Fallopian tube (tissue), 1 donor: ENCODE measurements around a stretch of chr12.

DNA sequence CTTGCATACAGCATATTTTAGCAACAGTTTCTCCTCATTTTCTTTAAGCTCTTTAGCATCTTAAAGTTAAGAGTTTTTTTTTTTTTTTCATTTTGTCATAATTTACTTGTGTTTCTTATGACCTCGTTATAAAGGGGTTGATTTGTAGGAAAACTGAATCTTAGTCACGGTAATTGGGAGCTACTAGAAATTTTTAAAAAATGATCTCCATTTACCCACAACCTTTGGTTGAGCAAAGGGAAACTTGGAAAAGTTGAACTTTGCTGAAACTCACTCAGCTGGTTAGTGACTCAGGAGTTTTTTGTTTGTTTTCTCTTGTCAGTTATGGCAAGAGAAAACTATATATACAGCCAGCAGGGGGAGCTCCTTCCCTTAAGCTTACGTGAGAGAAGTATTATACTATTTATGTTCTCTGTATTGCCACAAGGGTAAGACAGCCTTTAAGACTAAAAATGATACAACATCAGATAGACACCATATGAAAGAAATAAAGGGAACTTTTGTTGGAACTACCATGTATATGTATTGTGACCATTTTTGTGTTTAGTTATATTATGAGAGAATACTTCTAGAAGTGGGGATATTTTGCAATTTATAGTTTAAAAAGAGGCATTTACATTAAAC is 28.3 kb upstream of the TBC1D30 start:
- PRO-cap: no peak

DNA sequence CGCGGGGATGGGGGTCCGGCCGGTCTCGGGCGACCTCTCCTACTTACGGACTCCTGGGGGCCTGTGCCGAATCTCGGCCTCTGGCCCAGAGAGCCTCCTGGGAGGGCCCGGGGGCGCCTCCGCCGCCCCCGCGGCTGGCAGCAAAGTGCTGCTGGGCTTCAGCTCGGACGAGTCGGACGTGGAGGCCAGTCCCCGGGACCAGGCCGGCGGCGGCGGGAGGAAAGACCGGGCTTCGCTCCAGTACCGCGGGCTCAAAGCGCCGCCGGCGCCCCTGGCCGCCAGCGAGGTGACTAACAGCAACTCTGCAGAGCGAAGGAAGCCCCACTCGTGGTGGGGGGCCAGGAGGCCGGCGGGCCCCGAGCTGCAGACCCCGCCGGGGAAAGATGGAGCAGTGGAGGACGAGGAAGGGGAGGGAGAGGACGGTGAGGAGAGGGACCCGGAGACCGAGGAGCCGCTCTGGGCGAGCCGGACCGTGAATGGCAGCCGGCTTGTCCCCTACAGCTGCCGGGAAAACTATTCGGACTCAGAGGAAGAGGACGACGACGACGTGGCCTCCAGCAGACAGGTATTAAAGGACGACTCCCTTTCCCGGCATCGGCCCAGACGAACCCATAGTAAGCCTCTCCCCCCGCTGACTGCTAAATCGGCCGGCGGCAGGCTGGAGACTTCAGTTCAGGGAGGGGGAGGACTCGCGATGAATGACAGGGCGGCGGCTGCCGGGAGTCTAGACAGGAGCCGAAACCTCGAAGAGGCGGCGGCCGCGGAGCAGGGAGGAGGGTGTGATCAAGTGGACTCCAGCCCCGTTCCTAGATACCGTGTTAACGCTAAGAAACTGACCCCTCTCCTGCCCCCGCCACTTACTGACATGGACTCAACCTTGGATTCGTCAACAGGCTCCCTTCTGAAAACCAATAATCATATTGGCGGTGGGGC is 737 bp downstream of the LEMD3 start:
- PRO-cap: unidirectional peak, minus-strand start at position 288 of the sequence; bidirectional peak, plus-strand start at position 670 of the sequence, minus-strand start at position 640 of the sequence; bidirectional peak, plus-strand start at position 856 of the sequence, minus-strand start at position 781 of the sequence

GRCh38 chr12:65170787-65171232 is 1.4 kb downstream of the LEMD3 start:
- PRO-cap: no peak

DNA sequence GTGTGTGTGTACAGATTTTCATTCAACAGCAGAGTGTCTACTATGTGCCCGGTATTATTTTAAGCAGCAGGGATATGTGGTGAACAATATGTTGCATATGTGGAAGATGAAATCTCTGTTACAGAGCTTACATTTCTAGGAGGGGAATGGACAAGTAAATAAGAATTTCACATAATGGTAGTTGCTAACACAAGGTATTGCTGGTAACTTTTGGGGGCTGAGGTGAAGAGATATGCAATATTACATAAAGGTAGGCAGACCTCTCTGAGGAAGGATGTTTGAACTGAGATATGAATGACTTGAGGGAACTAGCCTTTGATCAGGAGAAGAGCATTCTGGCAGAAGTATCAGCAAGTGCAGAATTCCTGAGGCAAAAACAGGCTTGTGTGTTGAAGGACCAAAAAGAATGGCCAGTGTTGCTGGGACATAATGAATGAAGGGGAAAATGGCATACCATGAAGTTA is 5.3 kb downstream of the LEMD3 start:
- PRO-cap: no peak

- PRO-cap: no peak
Measured at GRCh38 chr12:65189459-65189833, 20.1 kb downstream of the LEMD3 start.

DNA sequence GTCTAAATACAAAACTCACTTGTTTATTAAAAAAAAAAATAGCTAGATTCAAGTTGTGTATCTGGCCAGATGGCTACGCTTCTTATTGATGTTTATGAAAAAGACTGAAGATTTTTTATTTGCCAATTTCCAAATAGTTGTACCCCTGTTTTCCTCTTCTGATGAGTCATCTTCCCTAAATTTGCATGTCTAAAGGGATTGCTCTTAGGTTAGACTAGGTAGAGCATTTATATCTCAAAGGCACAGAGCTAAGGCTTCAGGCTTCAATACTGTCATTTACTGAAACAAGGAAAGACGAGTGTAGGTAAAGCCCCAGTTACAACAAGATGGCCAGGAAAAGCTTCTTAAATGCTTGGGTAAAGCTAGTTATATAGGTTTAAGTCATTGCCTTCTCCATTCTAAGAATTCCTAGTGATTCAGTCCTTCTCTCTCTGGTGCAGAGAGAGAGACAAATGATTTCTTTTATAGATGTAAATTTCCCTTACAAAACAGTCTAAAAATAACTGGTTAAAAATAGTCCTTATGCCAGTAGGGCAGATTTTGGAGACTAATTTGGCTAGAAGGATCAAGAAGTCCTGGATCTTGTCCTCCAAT is 26.1 kb downstream of the LEMD3 start:
- PRO-cap: no peak

DNA sequence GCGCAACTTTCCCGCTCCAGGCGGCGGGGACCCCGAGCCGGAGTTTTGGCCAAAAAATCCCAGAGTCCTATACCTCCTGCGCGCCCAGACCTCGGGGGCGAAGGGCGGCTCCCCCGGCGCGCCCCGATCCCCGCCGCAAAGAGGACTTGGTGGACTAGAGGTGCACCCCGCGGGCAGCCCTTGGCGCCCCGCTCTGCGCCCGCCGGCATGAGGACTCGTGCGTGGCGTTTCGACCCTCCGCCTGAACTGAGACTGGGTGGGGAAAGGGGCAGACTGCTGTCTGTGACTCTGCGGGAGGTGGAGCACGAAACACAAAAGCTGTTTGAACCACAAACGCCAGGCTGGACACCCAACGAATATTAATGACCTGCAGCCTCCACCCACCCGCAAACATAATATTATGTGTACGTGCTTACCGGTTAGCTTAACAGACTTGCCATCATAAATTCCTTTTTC is 94.9 kb upstream of the HMGA2 start:
- PRO-cap: no peak

GRCh38 chr12:65741982-65743094 is 81.9 kb upstream of the HMGA2 start:
- PRO-cap: unidirectional peak, plus-strand start at chr12:65742224; unidirectional peak, minus-strand start at chr12:65742292

GRCh38 chr12:65895430-65896766 is 71.6 kb downstream of the HMGA2 start:
- PRO-cap: no peak

DNA sequence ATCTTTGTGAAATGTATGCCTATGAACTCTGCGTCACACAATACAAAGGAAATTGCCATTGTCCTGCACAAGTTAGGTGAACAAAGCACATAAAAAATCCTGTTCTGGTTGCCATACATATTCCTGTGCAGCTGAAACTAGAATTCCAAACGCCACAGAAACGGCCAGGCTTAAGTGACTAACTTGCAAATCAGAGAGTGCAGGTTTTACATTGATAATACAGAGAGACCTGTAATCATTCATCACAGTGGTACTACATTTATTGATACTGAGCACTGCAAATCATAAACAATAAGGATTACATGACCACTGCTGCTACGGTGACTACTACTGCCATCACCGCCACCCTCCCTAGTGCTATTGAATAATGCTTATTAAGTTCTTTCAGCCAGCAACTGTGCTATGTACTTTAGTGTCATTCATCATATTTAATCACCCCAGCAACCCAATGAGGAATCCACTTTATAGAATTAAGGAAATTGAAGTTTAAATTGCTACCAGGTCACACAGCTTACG is 112.1 kb downstream of the HMGA2 start:
- PRO-cap: no peak

- PRO-cap: no peak
Measured at GRCh38 chr12:66190417-66191213, 1.6 kb downstream of the IRAK3 start.

DNA sequence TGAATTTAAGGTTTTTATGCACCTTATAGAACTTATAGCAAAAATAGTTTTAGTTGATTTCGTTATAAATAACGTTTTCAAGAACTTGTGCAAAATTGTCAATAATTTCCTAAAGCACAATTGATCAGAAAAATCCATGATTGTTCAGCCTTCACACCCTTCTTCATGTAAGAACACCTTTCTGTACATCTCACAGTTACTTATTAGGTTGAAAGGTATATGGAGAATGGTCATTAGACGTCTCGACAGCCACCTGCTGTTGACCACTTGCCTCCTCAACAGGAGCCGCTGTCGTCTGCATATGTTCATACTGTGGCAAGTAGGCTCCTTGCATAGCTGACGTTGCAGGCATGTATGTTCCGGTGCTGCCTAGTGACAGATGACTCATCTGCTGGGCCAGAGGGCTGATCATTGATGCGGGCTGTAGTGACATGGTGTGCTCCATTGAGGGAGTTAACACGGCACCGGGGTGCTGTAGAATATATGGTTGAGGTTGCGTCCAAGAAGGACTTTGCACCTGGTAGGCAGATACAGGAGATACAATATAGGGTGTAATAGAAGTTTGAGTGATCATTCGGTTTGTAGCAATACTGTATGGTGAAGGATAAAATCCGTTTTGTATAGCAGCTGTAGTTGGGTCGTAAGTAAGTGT is 45.0 kb downstream of the IRAK3 start:
- PRO-cap: no peak

DNA sequence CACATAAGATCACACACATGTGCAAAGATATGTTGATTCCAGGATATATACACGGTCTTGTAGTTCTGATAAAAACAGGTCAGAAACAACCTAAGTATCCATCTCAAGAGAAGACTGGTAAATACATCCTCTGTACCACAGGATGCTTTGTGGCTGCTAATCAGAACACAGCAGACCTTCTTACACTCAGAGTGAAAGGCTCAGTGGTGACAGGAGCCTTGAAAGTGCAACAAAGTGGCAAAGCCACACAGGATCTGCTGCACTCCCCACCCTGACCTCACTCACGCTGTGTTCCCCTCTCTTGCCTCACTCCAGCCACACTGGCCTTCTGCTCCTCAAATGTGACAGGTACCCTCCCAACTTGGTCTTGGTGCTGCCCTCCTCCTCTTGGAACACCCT is 98.1 kb upstream of the GRIP1 start:
- PRO-cap: no peak

GRCh38 chr12:67031950-67032590 is 237.1 kb upstream of the CAND1 start:
- PRO-cap: no peak

DNA sequence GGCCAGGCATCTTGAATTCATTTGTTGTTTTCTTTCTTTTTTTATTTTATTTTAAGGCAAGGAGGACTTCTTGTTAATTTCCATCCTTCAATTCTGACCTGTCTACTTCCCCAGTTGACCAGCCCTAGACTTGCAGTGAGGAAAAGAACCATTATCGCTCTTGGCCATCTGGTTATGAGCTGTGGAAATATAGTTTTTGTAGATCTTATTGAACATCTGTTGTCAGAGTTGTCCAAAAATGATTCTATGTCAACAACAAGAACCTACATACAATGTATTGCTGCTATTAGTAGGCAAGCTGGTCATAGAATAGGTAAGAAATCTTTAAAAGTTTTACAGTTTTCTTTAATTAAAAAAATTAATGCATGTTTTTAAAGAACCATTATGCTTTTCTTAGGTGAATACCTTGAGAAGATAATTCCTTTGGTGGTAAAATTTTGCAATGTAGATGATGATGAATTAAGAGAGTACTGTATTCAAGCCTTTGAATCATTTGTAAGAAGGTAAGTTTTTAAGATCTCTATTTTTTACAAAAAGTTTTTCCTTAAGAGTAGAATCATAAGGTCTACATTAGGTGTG is 28.3 kb downstream of the CAND1 start:
- PRO-cap: no peak

GRCh38 chr12:67394458-67394976 is 125.4 kb downstream of the CAND1 start:
- PRO-cap: no peak

DNA sequence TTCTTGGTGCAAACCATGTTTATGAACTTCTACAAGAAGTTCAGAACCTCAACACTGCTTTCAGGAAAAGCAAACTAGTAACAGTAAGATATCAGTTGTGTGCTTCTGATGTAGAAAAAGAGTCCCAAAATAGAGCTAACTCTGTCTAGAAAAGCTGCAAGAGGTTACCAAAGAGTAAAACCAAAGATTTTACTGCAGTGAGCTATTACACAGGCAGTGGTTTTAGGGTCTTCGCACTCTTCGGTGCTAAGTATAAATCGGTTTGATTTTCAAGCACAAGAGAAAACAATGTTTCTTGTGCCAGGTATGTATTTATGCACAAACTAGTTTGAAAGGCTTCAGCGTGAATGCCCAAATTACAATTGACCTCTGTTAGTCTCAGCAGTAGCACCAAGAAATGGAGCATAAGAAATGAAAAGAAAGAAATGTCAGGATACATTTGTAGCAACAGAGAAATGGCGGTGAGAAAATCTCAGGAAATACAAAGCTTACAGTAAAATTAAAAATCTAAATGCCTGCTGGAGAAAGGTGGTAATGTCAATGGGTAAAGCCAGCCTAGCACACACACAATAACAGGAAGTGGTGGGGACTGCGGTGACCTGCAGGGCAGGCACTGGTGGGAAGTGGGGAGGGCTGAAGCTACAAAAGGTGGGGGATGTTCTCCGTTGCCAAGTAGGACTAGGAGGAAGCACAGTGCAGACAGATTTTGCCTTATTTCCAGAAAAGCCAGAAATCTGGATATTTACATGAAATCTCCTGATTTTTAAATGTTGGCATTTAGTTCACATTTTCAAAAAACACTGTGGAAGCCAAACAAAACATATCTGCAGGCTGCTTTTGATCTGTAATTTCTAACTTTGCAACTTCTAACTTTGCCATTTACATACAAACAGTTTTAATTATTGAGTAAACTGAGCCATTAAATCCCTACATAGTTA is 17.9 kb upstream of the DYRK2 start:
- PRO-cap: unidirectional peak, plus-strand start at position 671 of the sequence

GRCh38 chr12:67647049-67647804 is 1.3 kb upstream of the DYRK2 start:
- PRO-cap: no peak

GRCh38 chr12:67657952-67658626 is 9.5 kb downstream of the DYRK2 start:
- PRO-cap: no peak

DNA sequence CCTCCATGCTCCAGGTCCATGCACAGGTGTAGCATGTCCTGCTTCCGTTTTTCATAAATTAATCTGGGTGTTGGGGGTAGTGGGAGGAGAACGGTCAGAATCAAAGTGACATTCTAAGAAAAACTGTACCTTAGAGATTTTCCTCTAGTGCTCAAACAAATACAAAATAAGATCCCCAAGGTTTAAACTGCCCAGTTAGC is 10.5 kb downstream of the DYRK2 start:
- PRO-cap: no peak